Skeletal muscle cell (primary cell): ENCODE measurements around a stretch of chr12.

- RRBS: no CpG with 5 or more reads among the region's 20 CpGs
Measured at GRCh38 chr12:121233312-121234176, 23.6 kb downstream of the P2RX4 start.

GRCh38 chr12:121238640-121239654 lies 29.0 kb downstream of the P2RX4 start:
- RRBS: no CpG with 5 or more reads among the region's 8 CpGs

- RRBS: no CpG with 5 or more reads among the region's 31 CpGs
Measured at GRCh38 chr12:121248225-121248992, 38.5 kb downstream of the P2RX4 start.

GRCh38 chr12:121273543-121273744 lies 23.1 kb downstream of the CAMKK2 start:
- RRBS: no CpG with 5 or more reads among the region's 6 CpGs

- RRBS: 94% methylated on average over 20 of the region's 41 CpGs
Measured at GRCh38 chr12:121273745-121274724, 22.5 kb downstream of the CAMKK2 start.

GRCh38 chr12:121284608-121285319 lies 11.7 kb downstream of the CAMKK2 start:
- RRBS: no CpG with 5 or more reads among the region's 13 CpGs

- RRBS: no CpG with 5 or more reads among the region's 6 CpGs
Measured at GRCh38 chr12:121419908-121420448, 20.1 kb downstream of the RNF34 start.

GRCh38 chr12:121467820-121468110 lies 67.8 kb downstream of the RNF34 start:
- RRBS: 2% methylated on average over 13 of the region's 23 CpGs

DNA sequence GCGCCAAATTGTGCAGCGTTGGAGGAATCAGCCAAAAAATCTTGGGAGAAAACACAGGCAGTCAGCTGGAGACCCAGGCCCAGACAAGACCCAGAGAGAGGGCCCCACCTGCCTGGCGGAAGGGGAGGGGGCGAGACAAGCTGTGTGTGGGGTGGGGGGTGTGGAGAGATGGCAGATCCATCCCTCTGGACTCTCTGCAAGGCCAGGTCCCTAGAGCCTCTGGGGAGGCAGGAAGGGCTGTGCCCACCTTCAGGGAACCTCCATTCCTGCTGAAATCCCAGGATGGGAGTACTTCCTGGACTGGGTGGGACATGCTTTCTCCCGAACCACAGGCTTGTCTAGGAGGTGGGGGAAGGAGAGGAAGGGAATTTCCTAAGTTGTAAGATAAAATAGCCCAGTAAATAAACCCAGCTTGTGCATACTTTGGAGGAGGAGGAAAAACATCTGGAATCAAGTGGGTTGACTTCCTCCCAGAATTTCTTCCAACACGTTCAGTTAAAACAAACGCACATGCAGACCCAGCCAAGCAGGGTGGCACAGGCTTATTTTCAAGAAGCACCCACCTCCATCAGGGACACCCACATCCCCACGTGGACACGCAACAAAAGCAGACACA lies 47.8 kb downstream of the KDM2B start:
- RRBS: no CpG with 5 or more reads among the region's 9 CpGs

DNA sequence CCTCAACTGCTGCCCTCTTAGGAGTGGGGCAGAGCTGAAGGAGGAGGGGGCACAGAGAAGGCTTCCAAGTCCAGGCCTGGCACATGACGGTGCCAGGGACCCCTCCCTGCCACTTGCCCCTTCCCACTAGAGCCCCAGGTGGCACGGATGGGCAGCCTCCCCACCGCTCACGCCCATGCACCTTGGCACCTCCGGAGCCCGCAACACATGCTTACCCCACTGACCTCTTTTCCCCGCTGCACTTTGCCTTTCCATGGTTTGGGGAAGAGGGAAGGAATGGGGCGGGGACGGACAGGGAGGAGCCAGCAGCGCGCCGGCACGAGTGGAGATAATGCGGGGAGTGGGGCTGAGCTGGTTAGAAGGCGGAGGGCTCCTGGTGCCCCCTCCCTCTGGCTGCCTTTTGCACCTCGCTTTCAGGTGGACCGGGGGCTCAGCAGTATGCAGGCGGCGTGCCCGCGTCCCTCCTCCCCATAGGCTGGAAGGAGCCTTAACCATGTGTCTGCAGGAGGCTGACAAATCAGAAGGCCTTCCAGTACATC lies 45.0 kb downstream of the KDM2B start:
- RRBS: no CpG with 5 or more reads among the region's 21 CpGs

DNA sequence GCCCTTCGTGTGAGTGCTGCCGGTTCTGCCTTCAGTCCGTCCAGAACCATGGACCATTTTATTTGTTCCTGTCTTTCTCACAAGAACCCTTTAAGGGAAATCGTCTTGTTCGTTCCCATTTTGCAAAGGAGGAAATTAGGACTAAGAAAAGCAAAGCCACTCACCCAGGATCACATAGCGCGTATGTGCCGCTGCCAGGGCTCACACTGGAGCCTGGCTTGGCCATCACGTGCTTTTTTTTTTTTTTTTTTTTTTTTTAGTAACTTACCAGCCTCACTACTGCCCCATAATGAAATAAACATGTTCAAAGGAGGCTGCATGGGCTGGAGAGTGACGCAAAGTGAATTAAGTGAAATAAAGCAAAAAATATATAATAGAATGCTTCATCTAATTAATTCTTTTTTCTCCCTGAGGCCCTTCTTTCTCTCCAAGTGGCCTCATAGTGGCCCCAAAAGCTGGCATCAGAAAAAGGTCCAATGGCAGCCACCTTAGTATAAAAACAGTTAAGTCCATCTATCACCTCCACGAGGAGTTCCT lies 1.3 kb upstream of the KDM2B start:
- RRBS: no CpG with 5 or more reads among the region's 11 CpGs

GRCh38 chr12:121601063-121601468 lies 20.2 kb upstream of the KDM2B start:
- RRBS: no CpG with 5 or more reads among the region's 5 CpGs

GRCh38 chr12:121712037-121712566 lies 450 bp upstream of the TMEM120B start:
- RRBS: under 1% methylated on average over 5 of the region's 19 CpGs

GRCh38 chr12:121754157-121754763 lies 39.2 kb downstream of the RHOF start:
- RRBS: no CpG with 5 or more reads among the region's 17 CpGs

DNA sequence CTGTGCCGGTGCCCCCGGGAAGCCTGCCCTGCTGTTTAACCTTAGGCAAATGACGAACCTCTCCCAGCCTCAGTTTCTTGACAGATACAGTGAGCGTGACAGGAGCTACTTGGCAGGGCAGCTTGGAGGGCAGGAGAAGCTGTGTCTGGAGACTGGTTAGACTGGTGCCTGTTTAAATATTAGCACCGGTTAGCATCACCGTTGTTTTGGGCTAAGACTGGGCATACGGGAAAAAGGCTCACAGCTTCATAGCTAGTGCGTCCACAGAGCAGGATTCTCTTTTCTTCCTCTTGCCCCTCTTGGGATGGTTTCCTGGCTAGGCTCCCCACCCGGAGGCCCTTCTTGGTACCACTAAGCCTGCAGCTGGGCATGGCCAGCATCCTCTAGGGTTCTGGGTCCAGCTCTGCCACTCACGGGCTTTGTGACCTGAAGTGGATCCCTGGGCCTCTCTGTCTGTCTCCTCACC lies 38.6 kb downstream of the RHOF start:
- RRBS: no CpG with 5 or more reads among the region's 10 CpGs

DNA sequence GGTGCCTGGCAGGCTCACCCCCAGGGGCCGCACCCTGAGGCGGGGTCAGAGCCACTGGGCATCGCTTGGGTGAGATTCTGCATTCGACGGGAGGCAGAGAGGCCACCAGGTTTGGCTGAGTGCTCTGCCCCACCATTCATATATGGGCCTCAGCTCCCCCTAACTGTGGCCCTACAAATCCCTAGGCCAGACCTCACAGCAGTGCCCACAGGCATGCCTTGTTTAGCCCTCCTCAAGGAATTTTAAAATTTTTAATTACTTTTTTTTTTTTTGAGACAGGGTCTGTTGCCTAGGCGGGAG lies 17.0 kb downstream of the RHOF start:
- RRBS: no CpG with 5 or more reads among the region's 6 CpGs

- RRBS: no CpG with 5 or more reads among the region's 11 CpGs
Measured at GRCh38 chr12:121782061-121782629, 11.3 kb downstream of the RHOF start.

DNA sequence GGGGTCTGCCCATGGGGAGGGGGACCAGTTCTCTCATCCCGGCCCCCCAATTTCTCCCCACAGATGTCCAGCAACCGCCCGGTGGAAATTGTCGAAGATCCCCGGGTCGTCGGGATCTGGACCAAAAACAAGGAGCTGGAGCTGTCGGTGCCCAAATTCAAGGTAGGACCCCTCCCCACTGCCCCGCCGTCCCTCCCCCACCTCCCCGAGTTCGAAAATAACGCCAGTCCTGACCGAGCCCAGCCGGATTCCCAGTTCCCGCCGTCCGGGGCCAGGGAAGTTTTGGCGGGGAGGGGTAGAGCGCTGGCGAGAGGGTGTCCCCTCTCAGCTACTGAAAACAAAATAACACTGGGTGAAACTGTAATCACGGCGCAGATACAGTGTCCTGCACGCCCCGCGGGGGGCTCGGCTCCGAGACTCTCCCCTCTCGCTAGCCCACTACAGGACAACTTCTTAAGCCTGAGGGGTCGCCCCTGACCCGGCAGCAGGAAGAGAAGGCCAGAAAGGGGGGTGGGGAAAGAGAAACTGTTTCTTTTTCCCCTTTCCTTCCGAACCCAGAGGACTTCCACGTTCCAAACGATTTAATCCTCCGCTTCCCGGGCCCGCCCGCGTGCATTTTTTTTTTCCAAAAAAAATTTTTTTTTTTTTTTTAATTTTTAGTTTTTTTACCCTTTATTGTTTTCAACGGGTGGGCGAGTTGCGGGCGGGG lies 1.4 kb downstream of the SETD1B start:
- RRBS: 8% methylated on average over 3 of the region's 43 CpGs

- RRBS: no CpG with 5 or more reads among the region's 5 CpGs
Measured at GRCh38 chr12:122093034-122093602, 14.6 kb downstream of the MLXIP start.

DNA sequence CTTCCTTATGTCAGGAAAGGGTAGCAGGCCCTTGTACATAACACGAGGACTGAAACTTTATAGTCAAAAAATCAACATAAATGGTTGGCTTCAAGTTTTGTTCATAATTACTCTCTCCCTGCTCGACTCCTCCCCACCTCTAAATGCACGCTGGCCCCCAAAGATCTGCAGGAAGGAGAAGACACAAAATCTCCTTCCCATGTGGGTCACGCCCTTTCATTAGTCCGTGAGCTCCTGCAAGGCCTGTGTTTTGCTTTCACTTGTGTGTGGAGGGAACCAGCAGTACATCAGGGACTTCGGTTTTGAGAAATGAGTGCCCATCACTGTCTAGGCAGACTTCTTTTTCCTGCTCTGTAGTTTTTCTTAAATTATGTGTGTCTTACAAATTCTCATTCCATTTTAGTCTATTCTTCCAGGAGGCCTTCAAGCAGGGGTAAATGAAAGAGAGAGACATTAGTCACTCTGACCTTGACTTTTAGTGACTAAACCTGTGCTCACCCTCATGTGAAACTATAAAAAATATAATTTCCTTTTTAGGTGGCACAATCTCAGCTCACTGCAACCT lies 30.0 kb downstream of the MLXIP start:
- RRBS: no CpG with 5 or more reads among the region's 6 CpGs